Cardiac atrium fibroblast (primary cell): ENCODE measurements around the gene CLUAP1.

DNA sequence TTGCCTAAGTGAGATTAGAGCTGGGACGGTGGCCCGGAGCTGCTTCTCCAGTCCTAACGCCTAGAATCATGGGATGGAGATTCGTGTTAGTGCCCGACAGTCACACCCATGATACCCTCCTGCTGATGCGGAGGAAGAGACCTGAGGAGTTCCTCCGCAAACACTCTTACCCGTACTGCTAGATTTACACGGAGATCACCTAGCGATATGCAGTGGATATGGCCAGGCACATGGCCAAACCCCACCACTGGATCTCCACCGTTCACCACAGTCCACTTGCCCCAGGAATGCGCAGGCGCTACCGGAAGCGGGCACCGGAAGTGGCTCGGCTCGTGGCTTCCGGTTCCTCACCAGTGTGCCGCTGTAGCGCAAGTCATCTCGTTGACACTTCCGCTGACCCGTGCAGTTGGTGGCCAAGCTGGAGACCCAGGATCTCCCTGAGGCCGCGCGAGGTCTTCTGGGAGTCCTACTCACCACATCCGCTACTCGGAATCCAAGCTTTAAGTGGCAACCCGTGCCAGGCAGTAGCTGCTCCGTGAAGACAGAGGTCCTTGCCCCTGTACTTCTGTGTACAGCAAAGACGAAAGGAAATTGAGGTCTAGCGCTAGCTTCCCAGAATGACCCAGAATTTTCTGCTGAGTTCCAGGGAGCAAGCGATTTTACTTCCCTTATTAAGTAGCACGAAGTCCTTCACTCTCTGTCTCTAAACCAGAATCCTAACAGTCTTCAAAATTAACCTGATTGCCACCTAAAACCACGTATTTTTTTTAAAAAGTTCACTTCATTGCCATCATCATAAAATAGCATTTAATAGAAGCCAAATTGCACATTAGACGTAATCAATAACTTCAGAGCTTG is 11.4 kb downstream of the ZNF597 start:
- RAMPAGE, long total RNA: no peak

DNA sequence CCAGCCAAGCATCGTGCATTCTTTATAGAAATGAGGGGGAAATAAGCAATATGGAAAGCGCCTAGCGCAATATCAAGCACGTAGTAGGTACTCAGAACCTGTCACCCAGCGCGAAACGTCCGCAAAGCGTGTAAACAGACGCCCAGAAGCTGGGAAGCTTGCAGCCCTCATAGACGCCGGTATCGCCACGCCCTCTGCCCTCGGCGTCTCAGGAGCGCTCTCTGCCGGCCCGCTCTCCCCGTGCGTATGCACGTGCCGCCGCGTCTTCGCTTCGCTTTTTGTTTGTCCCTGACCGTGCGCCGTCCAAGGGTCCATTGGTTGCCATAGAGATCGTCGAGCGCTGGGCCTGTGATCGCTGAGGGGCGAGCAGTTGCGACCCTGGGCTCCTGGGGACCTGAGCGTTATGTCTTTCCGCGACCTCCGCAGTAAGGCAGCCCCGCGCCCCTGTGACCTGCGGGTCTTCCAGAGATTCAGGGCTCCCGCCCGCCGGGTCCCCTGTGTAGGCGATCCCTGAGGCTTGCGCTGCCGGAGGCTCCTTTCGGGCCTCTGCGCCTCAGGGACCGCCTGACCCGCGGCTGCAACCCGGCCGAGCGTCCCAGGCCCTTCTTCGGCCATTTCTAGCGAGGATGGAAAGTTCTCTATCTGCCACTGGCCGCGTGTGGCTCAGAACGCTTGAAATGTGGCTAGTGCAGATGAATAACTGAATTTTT is at the start of gene CLUAP1:
Gene CLUAP1, plus strand, starts transcription at position 340 of the 710 bp plus-strand sequence.
- RAMPAGE, long total RNA: start-site peak on the plus strand centred at position 351 of the sequence, 61 bp wide, 239 and 51 reads in 2 replicates

- RAMPAGE, long total RNA: no peak
Measured at GRCh38 chr16:3536338-3536741, 35.5 kb downstream of the CLUAP1 start.

DNA sequence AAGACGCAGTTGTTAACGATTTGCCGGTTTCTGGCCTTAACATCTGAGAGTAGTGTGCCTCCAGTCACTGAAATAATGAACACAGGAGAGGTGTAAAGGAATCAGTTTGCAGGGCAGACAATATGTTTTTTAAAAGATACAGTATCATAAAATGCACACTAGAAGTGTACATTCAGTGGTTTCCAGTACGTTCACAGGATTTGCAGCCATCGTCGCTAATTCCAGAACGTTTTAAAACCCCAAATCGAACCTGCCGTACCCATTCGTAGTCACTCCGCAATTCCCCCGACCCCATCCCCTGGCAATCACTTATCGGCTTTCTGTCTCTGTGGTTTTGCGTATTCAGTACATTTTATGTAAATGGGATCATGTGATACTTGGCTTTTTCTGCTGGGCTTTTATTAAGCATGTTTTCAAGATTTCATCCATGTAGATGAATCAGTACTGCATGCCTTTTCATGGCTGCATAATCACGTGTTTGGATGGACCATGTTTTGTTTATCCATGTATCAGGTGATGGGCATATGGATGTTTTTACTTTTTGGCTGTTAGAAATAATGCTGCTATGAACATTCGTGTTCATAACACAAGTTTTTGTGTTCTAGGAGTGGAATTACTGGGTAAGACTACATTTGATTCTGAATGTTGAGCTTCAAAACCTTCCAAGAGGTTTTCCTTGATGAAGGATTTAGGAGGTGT is 1.6 kb upstream of the SLX4 start:
- RAMPAGE, long total RNA: no peak

- RAMPAGE, long total RNA: no peak
Measured at GRCh38 chr16:3638990-3639426, 15.5 kb upstream of the DNASE1 start.

- RAMPAGE, long total RNA: no peak
Measured at GRCh38 chr16:3662554-3663786, 8.5 kb downstream of the DNASE1 start.

- RAMPAGE, long total RNA: no peak
Measured at GRCh38 chr16:3712747-3714049, 4.1 kb downstream of the TRAP1 start.

DNA sequence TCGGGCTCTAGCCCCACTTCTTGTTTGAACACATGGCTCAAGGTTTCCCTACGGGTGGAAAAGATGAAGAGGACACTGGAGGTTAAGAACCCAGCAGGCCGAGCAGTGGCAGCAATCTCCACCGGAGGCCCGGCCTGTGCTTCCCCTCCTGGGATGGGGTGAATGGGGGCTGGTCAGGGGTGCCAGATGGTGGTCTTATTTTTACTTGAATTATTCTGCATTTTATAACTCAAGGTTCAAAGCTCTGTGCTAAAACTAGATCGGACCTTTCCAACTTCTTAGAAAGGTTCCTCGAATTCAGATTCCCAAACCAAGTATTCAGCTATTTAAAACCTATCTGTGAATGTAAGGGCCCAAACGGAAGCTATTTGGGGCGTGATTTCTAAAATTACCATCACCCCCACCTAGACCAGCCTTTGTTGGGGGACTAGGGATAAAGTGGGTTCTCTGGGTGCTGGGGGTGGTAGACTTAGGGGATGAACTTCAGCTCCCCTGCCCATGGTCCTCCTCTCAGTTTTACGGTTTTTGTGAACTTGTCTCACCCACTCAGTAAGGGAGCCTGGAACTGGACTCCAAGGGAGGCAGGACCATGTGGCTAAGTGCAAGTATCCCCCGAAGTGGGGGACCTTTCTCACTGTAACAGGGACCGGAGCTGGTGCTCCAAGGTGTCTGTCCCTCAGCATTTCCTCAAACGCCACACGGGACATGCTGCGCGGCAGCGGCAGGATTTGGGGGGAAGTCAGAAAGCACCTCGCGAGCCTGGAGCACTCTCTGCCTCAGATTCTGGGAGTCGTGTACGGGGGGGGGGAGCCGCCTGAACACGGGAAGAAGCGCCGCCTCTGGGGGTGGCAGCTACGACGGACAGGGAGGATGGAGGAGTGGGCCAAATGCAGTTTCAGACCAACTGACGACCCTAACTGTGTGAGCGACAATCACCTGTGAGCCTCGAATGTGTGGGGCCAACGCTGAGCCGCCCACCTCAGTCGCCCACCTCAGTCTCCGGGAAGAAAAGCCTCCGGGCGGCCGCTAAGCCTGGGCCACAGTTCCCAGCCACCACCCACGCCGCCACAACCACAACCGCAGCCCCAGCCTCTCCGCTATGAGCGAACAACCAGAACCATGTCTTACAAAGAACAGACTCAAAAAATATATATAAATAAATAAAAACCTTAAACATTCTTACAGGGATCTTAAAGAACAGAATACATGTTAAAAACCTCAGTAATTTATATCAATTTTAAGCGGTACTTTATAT is 8.5 kb upstream of the TRAP1 start:
- RAMPAGE, long total RNA: no peak

GRCh38 chr16:3864152-3864351 is 16.5 kb downstream of the CREBBP start:
- RAMPAGE, long total RNA: no peak

GRCh38 chr16:3916122-3916475 is 35.6 kb upstream of the CREBBP start:
- RAMPAGE, long total RNA: no peak

- RAMPAGE, long total RNA: no peak
Measured at GRCh38 chr16:3950089-3951092, 69.9 kb upstream of the CREBBP start.

DNA sequence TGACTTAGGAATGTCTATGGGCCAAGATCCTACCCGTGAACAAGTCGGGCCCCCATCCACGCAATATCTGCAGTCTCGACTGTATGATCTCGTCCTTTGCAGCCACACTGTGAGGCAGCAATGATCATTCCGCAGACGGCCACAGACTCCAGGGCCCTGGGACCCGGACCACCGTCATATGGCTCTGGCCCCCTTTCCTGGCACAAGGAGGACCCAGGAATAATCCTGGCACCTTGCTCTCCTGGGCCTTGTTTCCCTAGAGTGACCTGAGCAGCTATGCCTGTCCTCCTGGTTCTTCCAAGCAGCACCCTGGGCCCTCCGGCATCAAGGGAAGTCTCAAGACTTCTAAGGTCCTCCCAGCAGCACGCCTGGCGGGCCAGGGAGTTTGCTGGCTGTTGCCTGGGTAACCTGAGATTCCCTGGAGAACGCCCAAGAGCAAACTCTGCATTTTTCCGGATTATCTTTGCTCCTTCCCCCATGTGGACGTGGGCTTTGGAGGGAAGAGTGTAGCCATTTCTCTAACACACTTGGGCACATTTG is 116.9 kb downstream of the ADCY9 start:
- RAMPAGE, long total RNA: no peak

DNA sequence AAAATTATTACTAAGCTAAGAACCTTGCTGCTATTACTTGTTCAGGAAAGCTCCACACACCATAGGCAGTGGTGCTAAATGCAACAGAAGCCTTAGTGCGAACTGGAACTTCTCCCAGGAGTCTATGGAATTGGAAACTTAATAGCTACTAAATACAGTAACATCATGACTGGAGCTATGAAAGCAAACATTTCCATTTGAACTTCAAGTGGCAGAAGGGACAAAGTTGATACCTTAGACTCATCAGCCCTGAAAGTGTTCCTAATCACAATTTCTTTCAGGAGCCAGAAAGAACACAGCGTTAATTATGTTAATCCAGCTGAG is 22.5 kb downstream of the ADCY9 start:
- RAMPAGE, long total RNA: no peak

GRCh38 chr16:4271197-4271497 is 1.7 kb downstream of the TFAP4 start:
- RAMPAGE, long total RNA: no peak

DNA sequence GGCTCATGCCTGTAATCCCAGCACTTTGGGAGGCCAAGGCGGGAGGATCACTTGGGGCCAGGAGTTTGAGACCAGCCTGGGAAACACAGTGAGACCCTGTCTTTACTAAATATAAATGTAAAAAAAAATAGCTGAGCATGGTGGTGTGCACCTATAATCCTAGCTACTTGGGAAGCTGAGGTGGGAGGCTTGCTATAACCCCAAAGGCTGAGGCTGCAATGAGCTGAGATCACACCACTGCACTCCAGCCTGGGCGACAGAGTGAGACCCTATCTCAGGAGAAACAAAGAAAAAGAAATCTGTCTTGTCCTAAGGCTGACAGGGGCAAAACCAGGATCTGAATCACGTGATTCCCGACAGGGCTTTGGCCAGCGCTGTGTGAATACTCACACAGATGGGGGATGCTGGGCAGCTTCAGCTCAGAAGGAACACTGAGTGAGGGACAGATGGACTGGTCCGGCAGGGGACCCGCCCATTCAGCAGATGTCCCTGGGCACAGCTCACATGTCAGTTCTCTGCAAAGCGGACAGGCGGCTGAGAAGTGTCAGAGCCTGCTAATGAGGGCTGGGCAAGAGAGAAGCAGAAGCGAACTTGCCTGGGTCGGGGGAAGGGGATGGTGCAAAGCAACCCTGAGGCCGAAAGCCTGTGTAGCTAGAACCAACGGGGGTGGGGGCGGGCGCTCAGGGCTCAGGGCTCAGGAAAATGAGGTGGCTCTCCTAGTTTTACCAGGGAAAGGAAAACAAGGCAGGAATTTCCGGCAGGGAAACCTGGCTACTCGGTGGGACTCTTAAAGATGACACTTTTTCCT is 12.0 kb upstream of the GLIS2 start:
- RAMPAGE, long total RNA: no peak

- RAMPAGE, long total RNA: no peak
Measured at GRCh38 chr16:4327677-4328813, 12.2 kb downstream of the GLIS2 start.

DNA sequence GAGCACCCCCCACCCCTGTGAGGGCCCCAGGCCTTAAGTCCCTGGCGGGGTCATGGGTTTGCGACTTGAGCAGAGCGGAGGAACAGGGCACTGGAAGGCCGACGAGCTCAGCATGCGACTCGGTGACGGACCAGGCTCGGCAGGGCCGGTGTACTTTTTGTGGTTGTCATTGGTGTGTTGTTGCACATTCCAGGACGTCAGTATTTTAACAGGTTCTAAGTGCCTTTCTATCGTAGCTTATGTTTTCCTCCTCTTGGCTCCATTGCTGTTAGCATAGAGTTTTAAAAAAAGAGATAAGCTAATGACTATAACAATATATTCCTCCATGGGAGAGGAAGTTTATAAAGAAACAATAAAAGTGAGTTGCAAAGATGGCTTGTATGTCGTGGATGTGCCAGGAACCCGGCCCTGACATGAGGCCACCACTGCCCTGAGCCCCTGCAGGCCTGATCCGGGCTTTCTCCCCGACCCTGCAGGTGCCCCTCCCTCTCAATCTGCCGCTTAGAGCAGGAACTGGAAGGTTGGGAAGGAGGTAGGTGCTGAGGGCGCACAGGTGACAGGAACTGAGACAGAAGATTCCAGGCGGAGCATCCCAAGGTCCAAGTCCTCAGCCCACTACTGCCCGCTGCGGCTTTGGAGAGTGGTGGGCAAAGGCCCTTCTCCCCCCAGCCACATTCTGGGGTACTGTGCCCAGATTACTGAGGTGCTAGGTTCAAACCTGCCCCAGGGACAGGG is 11.7 kb downstream of the PAM16 start:
- RAMPAGE, long total RNA: no peak

DNA sequence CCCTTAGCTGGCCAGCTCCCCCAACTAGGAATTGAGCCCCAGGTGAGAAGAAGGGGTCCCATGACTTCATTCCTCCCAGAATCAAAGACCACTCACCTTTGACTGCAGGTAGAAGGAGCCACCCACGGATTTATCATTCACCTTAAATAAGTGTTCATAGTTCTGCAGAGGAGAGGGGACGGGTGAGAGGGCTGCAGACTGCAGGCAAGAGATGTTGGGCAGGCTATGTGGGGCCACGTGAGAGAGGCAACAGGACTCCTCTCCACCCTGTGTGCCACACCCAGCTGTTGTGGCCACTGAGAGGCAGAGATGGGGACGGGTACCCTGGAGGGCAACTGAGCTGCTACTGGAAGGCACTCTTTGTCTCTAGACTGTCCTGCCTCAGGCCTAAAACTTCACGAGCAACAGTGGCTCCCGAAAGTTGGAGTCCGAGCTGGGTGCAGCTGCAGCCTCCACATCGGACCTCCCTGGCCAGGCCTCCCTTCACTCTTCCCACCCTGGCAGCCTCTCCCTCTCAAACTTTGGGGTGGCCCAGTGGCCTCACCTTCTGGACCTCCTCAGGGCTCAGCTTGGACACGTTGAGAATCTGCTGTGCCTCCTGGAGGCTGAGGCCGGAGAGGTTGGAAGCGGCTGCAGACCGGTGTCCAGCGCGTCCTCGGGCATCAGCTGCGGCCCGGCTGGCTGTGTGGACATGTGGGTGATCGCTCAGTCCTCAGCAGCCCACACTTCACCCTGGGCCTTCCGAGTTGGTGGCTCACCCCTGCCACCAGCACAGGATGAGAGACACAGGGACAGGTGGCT is 10.1 kb downstream of the PAM16 start:
- RAMPAGE, long total RNA: no peak

DNA sequence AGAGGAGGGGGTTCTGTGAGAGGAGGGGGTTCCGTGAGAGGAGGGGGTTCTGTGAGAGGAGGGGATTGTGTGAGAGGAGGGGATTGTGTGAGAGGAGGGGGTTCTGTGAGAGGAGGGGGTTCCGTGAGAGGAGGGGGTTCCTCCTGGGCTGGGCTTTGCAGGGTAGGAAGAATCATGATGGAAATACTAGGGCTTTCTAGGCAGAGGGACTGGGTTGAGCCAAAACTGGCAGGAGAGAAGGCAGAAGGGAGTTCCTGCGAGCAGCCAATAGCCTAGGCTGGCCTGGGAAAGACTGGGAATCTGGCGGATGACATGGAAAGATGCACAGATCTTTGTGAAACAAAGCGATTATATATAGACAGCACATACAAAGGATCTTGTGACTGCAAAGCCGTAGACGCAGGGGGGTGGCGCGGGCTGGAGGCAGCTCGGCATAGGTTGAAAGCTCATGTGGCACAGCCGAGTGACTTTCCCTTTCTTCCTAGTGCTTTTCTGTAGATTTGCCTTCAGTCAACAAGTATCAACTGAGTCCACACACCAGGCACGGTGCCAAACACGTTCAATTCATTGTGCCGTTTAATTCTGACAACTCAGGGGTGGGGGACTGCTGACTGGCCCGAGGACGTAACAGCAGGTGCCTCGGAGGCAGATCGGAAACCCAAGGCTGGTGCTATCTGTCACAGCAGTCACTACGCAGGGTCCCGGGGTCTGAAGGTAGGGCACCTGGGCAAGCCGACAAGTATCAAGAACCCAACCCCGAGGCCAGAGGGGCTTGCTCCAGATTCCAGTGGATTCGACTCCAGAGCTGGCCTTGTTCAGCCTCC is 6.2 kb downstream of the PAM16 start:
- RAMPAGE, long total RNA: no peak

DNA sequence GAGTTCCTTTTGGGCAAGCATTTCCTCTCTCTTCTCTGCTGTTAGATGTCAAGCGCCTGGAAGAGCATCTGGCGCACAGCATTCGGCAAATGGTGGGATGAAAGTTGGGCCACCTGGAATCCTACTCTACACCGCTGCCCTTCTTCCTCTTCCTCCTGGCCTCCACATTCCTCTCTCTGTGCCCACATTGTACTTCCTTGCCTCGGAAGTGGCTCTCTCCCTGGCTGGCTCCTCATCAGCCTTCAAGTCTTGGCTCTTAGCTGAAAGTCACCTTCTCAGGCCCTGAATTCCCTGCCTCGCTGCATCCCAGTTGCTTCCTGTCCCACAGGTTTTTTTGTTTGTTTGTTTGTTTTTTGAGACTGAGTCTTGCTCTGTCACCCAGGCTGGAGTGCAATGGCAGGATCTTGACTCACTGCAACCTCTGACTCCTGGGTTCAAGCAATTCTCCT is 2.5 kb upstream of the PAM16 start:
- RAMPAGE, long total RNA: no peak